Paraaortic lymph node (tissue), 1 donor: ENCODE measurements around a stretch of chr9.

- PRO-cap: unidirectional peak, plus-strand start at chr9:5336966
These were observed 3.0 kb downstream of the RLN1 start for GRCh38 chr9:5336663-5337157.

- PRO-cap: no peak
These were observed 508 bp downstream of the CD274 start for GRCh38 chr9:5450852-5451247.

DNA sequence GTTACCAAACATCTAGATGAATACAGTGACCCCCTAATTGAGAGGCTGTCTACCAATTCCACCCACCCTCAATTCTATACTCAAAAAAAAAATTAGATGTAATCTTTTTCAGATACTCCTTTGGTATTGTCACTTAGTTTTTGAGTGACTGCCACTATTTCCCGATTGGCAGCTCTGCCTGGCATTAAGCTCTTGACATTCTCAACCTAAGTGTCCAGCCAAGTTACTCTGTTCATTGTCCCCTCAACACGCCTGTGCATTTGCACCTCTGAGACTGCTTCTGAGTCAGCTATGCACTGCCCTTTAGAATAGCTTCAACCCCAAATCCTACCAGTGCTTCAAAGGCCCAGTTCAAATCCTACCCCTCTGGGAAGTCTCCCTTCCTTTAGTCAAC, 2.7 kb downstream of the PDCD1LG2 start:
- PRO-cap: no peak

DNA sequence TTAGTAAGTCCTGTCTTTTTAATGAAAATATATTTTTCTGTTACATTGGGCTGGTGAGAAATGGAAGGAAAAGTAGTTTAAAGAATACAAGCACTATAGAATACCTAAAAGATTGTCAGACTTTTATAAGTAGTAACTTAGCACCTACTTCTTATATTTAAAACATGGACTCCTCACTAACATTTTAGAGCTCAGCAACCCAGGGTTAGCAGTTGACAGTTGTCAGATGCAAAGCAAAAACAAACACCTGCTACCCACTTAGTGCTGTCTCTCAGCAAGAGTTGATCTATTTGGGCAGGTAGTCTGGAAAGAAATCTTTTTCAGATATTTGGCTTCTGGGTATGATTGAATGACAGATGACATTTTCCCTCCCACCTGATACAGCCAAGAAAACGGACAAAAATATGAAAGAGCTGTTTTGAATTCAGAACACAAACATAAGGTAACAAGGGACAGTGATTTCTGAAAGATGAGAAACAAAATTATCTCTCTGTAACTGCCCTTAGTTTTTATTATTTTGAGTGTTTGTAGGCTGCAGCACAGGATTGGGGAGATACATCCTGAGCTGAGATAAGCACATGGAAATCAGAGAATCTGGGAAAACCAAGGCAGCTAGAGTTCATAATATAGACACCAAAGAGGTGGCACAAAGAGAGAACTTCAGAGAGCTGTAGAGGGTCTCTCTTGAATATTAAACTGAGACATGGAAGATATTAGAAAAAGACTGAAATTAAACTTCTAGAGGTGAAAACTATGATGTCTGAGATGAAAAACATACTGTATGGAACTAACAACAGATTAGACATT, 96.8 kb downstream of the ERMP1 start:
- PRO-cap: no peak

GRCh38 chr9:5784484-5785171, 48.3 kb downstream of the ERMP1 start:
- PRO-cap: no peak

GRCh38 chr9:5869744-5870159, 20.9 kb upstream of the MLANA start:
- PRO-cap: no peak

DNA sequence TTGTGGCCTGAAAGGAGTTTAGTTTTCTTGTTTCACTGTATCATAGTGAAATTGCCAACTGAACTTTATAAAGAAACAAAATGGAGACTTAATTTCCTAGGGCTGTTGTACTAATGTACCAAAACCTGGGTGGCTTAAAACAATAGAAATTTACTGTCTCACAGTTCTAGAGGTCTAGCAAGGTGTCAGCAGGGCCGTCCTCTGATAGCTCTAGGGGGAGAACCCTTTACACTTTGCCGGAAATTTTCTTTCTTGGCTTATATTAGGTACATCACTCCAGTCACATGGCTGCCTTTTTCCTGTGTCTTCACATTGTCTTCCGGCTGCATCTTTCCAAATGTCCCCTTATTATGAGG, 5.7 kb downstream of the UHRF2 start:
- PRO-cap: unidirectional peak, minus-strand start at position 235 of the sequence

DNA sequence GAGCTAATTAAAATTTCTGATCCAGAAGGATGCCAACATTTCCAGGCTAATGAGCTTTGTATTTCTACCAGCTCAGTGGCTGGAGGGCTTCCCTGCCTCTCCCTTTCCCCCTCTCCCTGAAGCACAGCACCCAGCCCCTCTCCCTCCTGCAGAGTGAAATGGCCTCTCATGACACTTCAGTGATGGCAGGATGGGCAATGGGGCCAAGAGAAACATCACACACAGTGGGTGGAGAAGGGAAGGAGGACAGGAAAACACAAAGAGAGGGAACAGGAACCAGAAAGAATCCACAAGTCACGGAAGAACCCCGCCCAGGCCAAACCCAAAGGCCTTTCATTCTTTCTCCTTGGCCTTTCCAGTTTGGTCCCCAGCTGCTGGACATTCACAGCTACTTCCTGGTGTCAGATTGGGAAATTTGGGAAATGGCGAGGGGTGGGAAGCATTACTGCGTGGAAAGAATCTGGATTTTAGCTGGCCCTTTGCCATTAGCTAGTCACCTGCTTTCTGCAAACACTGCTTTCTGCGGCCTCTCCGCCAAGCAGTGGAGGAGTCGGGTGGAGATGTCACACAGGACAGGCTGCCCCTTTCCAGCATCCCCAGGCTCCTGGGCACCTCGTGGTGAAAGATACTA, 82.6 kb downstream of the GLDC start:
- PRO-cap: unidirectional peak, plus-strand start at position 545 of the sequence

DNA sequence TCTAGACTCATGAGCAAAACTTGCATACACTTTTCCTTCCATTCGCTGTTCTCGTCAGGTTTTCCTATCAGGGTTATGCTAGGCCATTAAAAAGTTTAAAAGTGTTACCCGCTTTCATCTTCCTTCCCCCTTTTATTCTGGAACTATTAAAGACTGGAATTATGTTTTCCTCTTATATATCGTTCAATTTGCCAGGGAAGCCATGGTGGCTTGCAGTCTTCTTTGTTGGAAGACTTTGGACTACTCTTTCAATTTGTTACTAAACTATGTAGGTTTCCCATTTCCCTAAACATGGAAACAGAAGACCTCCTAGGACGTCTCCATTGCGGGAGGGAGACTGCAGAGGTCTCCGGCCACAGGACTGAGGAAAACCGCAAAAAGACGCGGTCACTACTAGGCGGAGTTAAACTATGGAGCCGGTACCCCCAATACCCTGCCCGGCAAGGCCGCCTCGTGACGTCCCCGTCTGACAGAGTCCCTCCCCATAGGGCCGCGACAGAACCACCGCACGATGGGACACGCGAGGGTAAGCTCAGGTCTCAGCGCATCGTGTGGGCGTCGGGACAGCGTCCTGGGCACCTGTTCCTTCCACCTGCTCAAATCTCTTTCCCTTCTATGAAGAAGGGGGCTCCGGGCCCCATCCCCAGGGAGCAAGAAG, 35.1 kb upstream of the GLDC start:
- PRO-cap: unidirectional peak, plus-strand start at position 498 of the sequence

DNA sequence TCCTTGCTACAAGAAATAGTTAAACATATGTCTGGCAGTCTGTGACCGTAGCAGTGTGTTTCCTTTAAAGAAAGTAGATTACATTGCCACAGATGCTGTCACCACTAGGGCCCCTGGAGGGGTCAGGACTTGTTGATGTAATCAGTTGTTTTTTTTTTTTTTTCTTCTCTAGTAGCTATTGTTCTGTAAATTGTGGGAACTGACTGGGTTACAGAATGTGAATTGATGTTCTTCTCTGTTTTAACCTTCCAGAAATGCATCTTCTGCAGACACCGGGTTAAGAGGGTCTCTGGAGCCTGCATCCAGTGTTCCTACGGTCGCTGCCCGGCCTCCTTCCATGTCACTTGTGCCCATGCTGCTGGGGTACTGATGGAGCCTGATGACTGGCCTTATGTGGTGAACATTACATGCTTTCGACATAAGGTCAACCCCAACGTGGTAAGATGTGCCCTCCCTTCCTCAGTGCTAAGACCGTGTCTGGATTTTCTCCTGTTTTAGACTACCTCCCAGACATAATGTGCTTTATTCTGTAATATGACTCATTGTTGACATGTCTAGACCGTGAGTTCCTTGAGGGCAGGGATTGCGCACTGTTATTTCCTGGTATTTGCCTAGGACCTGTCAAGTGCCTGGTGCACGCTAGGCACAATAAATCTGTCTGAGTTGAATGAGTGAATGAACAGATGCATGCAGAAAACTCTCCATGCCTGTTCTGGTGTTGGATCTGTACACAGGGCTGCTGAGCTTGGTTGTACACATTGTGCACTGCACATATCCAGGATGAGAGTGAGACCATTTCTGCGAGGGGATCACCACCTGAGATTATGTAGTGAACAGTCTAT, 345.9 kb downstream of the KDM4C start:
- PRO-cap: no peak

- PRO-cap: no peak
These were observed 389.4 kb downstream of the KDM4C start for GRCh38 chr9:7147168-7147525.

DNA sequence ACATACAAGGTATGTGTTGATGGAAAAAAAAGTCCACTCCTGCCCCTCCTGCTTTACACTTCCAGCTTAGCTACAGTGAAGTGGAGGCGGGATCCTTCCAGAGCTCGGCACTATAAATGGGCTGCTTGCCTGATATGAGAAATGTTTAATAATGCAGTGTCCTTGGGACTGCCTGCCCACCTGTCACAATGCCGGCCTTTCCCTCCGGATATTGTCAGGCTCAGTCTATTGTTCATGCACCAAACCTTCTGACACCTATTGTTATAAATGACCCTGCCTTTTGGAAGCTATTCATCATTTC, 146.4 kb downstream of the DMAC1 start:
- PRO-cap: no peak

DNA sequence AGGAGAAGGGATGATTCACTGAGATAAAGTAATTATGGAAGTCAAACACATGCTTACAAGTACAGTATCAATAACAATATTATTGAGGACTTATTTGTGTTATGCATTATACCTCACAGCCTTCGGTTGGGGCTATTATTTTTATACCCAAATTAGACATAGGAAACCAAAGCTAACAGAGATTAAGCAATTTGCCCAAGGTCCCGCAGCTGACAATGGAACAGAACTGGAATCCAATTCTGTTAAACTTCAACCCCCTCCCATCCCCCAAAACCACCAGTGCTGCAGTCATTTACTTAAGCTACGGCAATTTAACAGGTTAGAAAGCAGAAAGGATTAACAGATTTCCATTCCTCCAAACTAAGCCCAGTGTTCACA, 1023.0 kb upstream of the DMAC1 start:
- PRO-cap: no peak

- PRO-cap: no peak
These were observed 1057.3 kb upstream of the DMAC1 start for GRCh38 chr9:8856872-8857352.

DNA sequence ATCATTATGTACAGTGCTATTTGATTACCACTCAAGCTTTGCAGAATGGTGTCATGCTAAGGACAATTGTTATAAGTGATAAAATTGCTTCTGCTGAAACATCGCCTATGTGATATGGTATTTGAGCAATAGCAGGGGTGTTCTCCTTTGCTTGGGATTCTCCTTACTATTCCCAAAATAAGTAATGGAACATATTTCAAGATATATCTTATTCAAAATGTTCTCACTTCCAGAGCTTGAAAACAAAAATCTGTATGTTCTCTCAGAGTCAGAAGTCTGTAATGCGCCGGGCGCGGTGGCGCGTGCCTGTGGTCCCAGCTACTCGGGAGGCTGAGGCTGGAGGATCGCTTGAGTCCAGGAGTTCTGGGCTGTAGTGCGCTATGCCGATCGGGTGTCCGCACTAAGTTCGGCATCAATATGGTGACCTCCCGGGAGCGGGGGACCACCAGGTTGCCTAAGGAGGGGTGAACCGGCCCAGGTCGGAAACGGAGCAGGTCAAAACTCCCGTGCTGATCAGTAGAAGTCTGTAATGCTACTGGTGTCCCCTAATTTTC, 1171.0 kb downstream of the PTPRD start:
- PRO-cap: no peak

DNA sequence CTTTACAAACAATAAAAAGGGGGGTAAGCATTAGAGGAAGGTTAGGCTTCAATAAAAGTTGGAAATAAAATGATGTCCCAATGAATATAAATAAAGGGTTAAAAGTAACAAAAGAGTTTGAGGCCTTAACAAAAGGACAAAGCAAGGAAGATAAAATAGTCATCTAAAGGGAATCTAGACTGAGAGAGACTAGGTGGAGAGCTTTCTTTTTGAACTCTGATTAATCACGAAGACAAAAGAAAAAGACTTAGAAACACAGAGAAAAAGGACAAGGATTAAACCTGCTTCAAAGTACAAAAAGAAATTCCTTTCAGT, 813.2 kb downstream of the PTPRD start:
- PRO-cap: no peak

DNA sequence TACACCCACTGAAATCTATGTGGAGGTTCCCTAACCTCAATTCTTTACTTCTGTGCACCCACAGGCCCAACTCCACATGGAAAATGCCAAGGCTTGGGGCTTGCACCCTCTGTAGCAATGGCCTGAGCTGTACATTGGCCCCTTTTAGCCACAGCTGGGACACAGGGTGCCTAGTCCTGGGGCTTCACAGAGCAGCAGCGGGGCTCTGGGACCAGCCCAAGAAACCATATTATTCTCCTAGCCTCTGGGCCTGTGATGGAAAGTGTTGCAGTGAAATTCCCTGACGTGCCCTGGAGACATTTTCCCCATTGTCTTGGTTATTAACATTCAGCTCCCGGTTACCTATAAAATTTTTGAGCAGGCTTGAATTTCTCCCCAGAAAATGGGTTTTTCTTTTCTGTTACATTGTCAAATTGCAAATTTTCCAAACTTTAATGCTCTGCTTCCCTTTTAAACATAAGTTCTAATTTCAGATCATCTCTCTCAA, 206.5 kb upstream of the PTPRD start:
- PRO-cap: no peak

DNA sequence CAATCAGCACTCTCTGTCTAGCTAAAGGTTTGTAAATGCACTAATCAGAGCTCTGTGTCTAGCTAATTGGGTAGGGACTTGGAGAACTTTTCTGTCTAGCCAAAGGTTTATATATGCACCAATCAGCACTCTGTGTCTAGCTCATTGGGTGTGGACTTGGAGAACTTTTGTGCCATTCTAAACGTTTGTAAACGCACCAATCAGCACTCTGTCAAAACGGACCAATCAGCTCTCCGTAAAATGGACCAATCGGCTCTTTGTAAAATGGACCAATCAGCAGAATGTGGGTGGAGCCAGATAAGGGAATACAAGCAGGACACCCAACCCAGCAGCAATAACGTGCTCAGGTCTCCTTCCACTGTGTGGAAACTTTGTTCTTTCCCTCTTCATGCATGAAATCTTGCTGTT, 298.6 kb upstream of the PTPRD start:
- PRO-cap: no peak

- PRO-cap: no peak
These were observed 792.2 kb upstream of the TYRP1 start for GRCh38 chr9:11901072-11901316.

DNA sequence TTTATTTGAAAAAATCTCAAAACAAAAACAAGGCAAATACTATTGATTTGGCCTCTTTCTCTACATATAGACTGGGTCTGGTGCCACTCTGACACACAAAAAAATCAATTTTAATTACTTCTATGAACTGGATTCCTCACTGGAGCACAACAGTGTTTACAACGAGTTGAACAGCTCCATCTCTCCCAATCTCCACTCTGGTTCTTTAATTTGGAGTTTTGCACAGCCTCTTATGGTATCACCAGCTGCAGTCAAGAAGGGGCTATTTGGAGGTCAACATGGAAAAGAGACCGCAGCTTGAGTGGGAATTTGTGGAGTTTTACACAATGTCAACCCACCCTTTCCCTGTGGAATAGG, 107.4 kb downstream of the LURAP1L start:
- PRO-cap: no peak